ENCODE measurements around the gene MAP3K8.

- PRO-cap, result no peak
These were observed 56.5 kb upstream of the JCAD start for GRCh38 chr10:30115915-30116300.

DNA sequence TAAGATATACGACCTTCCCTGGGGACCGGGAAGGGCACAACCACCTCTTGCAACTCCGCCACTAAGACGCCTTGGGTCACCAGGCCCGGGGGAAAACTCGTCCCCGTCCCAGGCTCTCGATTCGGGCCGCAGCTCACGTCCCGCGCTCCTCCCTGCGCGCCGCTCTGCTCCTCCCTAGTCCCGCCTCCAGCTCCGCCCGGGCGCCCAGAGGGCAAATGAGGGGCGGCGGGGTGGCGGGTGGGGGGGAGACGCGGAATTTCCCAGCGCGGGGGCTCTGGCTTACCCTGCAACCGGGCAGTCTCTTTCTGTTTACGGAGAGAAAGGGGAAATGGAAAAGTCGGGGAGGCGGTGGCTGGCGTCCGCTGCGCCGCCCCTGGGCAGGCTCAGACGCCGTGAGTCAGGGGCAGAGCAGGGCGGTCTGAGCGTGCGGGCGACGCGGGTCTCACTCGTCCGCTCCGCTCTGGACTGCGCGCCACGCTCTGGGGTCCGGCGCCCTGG lies at the start of gene MAP3K8:
MAP3K8 (plus strand) TSS at position 445 of the 498 bp plus-strand sequence.
- PRO-cap, result bidirectional peak, plus-strand start at position 207 of the sequence, minus-strand start at position 137 of the sequence; bidirectional peak, plus-strand start at position 386 of the sequence, minus-strand start at position 307 of the sequence

GRCh38 chr10:30434238-30434384 lies 127 bp downstream of the MAP3K8 start:
- PRO-cap, result no peak

DNA sequence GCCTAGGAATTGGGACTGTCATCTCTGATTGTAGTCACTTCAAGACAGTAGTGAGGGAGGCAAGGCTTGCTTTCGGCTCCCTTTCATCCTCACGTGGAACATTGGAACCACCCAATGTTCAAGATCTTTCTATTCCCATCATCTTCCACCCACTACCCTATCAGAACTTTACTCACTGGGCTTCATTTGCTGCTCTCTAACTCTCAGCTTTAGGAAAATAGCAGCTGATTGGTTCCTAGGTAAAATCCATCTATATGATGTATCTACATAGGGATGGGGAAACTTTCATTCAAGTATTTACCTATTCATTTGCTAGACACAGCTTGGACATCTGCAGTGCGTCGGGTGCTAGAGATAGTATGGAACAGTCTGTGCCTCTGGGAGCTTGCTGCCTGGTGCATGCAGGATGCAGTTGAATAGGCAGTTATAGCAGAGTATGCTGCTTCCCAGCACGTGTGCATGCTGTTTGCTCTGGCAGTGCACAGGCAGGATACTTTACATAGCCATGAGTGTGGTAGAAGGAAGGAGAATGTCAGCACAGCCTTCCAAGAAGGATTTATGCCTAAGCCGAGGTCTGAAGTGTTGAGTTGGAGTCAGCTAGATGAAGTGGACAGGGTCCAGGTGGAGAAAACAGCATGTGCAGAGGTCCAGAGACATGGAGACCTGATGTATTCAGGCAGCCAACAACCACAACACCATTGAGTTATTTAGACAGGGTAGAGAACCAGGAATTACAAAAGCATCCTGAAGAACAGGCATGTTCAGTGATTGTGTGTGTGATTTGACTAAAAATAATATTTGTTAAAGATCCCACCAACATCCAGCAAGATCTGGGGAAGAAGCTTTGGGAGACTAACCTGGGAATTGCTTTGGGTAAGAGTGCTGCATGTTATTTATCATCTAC lies 8.0 kb downstream of the MAP3K8 start:
- PRO-cap, result no peak

GRCh38 chr10:30447491-30448108 lies 13.6 kb downstream of the MAP3K8 start:
- PRO-cap, result no peak

GRCh38 chr10:30536315-30537055 lies 93.1 kb downstream of the LYZL2 start:
- PRO-cap, result no peak

DNA sequence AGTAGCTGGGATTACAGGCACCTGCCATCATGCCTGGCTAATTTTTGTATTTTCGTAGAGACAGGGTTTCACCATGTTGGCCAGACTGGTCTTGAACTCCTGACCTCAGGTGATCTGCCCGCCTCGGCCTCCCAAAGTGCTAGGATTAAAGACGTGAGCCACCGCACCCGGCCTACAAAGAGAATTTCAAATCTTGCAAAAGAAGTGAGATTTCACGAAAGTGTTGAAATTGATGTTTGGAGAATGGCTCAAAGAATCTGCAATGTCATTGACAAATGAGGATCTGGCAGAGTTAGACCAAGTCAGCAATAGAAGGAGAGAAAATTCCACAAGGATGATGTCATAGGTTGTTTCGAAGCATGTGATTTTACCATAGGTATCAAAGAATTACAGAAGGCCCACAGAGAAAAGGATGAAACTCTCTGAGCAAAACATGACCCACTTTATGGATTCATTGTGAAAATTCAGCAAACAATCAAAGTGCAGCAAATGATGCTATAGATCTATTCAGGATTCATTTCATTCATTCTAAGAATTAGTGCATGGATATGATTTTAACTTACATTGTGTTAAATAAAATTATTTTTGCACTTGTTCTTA lies 71.6 kb downstream of the LYZL2 start:
- PRO-cap, result no peak

DNA sequence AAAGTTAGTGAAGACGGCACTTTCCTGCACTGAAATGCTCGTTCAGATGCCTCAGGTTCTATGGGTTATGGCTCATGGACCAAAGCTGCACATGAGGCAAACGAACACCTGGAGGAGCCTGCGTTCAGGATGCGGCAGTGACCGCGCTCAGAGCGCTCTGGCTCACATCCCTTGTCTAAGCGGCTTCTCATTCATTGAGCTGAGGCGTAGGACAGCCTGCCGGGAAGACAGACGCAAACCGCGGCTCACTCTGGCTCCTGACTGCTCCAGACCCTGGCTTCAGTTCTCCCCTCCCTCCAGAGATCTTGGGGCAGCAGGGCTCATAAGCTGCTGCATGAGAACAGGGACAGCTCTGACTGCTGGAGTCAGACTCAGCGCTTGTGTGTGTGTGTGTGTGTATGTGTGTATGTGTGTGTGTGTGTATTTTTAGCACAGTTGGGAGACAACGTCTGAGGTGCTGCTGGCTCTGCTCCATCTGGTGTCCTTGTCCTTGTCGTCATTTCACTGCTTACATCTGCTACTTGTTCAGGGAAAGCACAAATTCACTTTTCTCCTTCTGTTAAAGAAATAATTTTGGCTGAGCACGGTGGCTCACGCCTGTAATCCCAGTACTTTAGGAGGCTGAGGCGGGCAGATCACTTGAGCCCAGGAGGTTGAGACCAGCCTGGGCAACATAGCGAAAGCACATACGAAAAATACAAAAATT lies 15.9 kb upstream of the LYZL2 start:
- PRO-cap, result no peak

GRCh38 chr10:30736829-30737414 lies 107.4 kb upstream of the LYZL2 start:
- PRO-cap, result no peak

- PRO-cap, result no peak
These were observed 182.7 kb upstream of the LYZL2 start for GRCh38 chr10:30811834-30813121.

GRCh38 chr10:30816103-30816641 lies 186.6 kb upstream of the LYZL2 start:
- PRO-cap, result no peak

- PRO-cap, result no peak
These were observed 190.0 kb upstream of the LYZL2 start for GRCh38 chr10:30819610-30819963.

DNA sequence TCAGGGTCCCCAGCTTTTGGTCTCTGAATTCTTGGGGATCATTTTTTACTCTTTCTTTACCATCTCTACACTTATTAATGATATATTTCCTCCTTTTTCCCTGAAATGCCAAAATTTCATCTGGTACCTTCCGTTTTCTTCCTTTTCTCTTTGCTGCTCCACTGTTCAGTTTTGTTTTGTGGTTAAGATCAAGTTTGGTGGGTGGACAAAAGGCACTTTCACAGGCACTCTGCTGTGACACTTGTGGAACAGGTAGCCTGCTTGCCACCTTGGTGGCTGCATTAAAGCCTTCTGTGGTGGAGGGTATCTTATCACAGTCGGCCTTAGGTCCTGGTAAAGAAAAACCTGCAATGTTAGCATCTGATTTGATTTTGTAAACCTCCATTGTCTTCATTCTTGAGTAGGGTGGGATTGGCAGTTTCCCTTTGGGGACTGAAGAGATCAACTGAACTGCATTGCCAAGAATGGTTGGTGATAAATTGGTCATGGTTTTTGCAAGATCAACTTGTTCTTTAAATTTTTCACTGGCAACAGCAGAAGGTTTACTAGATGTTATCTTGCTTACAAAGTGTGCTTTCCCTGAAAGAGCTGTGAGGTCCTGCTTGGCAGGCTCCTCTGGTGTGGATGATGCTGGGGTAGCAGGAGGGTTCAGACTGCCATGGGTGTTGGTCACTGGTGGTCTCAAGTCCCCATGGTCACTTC lies 182.4 kb downstream of the ZNF438 start:
- PRO-cap, result no peak

DNA sequence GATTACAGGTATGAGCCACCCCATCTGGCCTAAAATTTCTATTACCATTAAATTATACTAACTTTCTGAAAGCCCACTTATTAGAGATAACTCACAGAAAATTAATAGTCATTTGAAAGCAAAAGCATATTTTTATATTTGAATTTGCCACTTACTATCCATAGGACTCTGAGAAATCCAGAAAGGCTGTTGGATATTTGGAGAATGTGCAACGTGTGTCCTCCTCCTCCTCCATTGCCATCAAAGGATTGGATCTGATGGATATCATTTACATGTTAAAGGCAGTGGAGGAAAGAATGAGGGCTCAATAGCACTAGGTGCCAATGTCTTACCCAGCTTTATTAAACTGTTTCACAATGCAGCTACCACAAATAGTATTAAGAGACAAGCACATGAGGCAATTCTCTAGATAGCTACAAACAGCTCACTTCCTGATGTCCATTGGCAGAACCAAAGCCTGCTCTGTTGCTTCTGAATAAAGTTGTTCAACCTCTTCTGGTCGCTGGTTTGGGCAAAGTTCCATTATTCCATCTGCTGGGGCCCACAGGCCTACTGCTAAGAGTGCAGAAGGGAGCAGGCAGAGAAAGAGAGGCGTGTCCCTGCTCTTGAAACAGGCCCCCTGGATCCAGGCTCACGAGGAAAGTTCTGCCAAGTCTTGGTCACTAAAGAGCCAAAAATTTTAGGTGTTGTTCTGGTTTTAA lies 174.0 kb downstream of the ZNF438 start:
- PRO-cap, result no peak

- PRO-cap, result no peak
These were observed 129.6 kb downstream of the ZNF438 start for GRCh38 chr10:30901862-30902578.

- PRO-cap, result bidirectional peak, plus-strand start at chr10:31032614, minus-strand start at chr10:31032406
These were observed 670 bp upstream of the ZNF438 start for GRCh38 chr10:31032178-31032891.

GRCh38 chr10:31071039-31072163 lies 39.7 kb upstream of the ZNF438 start:
- PRO-cap, result no peak

DNA sequence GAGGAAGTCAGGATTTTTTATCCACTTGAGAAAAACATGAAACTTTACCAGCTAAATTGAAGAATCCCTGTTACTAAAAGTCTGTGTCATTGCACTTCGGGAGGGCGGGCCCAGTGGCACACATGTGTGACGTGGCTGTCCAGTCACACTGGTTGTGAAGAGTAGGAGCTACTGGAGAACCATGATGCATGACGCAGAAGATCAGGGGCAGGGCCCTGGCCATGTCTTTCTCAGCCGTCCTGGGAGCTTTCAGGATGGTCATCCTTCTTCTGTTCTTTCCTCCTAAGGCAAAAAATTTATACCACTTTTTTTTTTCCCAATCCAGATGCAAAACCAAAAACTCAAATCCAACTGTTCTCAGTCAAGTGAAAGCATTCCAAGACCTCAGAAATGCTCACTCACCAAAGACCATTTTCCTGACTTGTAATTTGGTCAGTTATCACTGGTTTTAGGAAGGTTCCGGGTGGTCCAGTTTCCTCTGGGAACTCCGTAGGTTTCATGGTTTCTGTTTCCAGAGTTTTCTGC lies 118.6 kb upstream of the ZNF438 start:
- PRO-cap, result no peak

- PRO-cap, result unidirectional peak, minus-strand start at chr10:31320889; unidirectional peak, minus-strand start at chr10:31321064
These were observed 1.4 kb downstream of the ZEB1 start for GRCh38 chr10:31320171-31321128.

GRCh38 chr10:31678013-31678584 lies 250.5 kb downstream of the ARHGAP12 start:
- PRO-cap, result no peak

All from Metastatic Lung Carcinoma in the Adrenal Gland (tissue), 1 donor.